ENCODE data around the gene ANKRD33.

GRCh38 chr12:51021672-51022394 is 4.4 kb downstream of the SLC11A2 start:
- PRO-cap, 4 experiments = no peak in any of the 4 experiments
- RAMPAGE, long total RNA, 2 experiments = no peak in any of the 2 experiments

DNA sequence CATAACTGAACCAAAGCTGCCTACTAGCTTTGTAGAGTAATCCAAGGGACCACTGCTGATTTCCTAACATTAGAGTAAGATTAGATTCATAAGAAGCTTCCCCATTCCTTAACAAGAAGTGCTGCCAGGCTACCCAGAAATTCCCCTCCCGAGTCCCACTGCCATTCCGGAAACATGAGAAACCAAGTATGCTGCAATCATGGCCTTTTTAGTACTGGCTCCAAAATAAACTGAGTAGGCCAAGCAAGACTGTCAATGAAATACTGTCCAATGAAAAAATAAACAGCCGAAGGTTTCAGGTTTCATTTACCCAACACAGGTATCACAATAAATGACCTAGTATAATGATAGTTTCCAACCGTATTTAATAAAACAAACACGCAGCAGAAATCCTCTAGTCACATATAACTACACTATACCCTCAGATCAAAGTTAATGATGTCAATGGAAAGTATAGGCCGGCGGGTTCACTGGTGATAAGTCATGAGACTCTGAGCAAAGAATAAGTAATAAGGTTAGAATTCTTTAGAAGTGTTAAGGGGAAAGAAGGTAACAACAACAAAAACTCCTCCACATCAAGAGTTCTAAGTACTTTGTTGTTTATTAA is 1.4 kb downstream of the SLC11A2 start:
- PRO-cap, 4 experiments = peak in 4 of 4 experiments; most common plus-strand start position 435 of the sequence (in 4); most common minus-strand start position 216 of the sequence (in 4)
- RAMPAGE, long total RNA, 2 experiments = no peak in any of the 2 experiments

GRCh38 chr12:51025325-51026068 is 687 bp downstream of the SLC11A2 start:
- PRO-cap, 4 experiments = peak in 4 of 4 experiments; most common plus-strand start chr12:51025385 (in 3); most common minus-strand start chr12:51025837 (in 1)
- RAMPAGE, long total RNA, 2 experiments = no peak in any of the 2 experiments

- PRO-cap, 4 experiments = no peak in any of the 4 experiments
- RAMPAGE, long total RNA, 2 experiments = no peak in any of the 2 experiments
Measured at GRCh38 chr12:51064051-51064823, 16.1 kb downstream of the LETMD1 start.

DNA sequence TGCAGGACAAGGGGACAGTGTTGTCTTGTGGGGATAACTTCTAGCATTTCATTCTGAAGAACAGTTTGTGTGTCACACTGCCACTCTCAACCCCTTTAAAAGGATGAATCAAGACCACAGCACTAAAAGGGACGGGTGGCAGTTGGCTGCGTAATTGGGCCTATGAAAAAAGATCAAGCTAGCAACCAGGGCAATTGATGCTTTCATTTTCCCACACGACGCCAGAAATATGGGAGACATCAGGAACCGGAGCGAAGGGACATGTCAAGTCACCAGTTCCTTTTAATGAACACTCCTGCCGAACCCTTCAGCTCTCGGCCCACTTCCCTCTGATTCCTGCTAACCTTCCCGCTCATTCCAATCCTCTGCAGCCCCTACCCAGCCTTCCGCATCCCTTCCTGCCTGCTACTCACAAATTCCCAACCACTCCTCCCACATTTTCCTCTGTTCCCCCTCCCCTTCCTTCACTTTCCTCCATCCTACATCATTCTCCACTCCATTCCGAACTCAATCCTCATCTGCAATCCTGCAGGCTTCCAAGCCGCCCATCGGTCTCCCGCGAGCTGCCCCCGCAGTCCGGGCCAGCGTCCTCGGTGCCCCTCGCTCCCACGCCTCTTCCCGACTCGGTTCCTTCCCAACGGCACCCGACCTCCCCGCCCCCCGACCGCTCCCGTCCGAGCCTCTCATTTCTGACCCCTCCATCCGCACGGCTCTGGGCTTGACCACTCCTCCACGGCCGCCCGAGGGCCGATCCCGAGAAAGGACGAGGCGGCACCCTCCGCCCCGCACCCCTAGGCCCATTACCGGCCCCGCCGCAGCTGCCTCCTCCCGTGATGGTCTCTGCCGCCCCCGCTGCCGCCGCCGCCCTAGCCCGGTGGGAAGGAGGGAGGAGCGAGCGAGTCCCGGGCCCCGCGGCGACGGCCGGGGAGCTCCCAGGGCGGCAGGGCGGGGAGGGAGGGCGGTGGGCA is 577 bp downstream of the CSRNP2 start:
- PRO-cap, 4 experiments = peak in 2 of 4 experiments; most common plus-strand start position 232 of the sequence (in 2); most common minus-strand start position 694 of the sequence (in 1)
- RAMPAGE, long total RNA, 2 experiments = no peak in any of the 2 experiments

- PRO-cap, 4 experiments = no peak in any of the 4 experiments
- RAMPAGE, long total RNA, 2 experiments = no peak in any of the 2 experiments
Measured at GRCh38 chr12:51247329-51248087, 8.9 kb downstream of the DAZAP2 start.

- PRO-cap, 4 experiments = peak in 4 of 4 experiments; most common plus-strand start chr12:51271008 (in 1); most common minus-strand start chr12:51270838 (in 4)
- RAMPAGE, long total RNA, 2 experiments = start-site peak on the minus strand in 2 of 2 experiments, at chr12:51270748-51270908 at its widest, 12 to 29 reads per replicate
Measured at GRCh38 chr12:51270727-51271430, 664 bp upstream of the SMAGP start.

GRCh38 chr12:51391581-51392087 is 428 bp upstream of the GALNT6 start:
- PRO-cap, 4 experiments = peak in 1 of 4 experiments; most common plus-strand start chr12:51391736 (in 1)
- RAMPAGE, long total RNA, 2 experiments = start-site peak on the minus strand in 1 of 2 experiments, at chr12:51391615-51391674 at its widest, 9 reads per replicate

DNA sequence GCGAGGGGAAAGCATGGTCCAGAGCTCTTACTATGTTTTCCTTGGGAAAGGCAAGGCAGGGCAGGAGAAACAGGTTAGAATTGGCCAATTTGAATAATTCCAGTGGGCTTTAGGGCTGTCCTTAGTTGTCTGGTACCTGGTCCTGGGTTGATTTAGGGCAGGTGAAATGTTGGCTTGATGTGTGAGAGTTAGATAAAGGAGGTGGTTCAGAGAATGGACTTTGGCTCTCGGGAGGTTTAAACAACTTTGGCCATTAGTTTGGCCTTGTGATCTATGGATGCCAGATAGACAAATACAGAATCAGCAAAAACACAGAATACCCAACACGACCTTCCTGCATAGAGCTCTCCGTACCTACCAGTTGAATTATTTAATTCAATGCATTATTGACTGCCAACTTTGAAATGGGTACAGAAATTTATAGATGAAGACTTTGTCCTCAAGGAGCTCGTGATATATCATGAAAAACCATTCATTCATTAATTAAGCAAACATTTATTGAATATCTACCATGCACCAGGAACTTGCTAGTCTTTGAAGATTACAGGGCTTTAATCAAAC is 35.1 kb downstream of the SCN8A start:
- PRO-cap, 4 experiments = peak in 2 of 4 experiments; most common plus-strand start position 314 of the sequence (in 2); most common minus-strand start position 167 of the sequence (in 2)
- RAMPAGE, long total RNA, 2 experiments = no peak in any of the 2 experiments

DNA sequence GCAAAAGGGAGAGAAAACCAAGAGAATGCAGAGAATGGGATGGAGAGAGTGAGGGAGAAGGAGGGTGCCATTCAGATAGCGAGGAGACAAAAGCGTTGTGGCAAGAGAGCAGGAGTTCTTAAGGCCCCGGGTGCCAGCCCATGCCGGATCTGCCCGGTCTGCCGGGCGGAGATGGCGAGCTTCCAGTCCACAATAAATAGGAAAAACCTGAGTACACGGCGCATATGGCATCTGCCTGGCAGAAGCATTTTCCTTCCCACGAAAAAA is 5.2 kb upstream of the TMDD1 start:
- PRO-cap, 4 experiments = no peak in any of the 4 experiments
- RAMPAGE, long total RNA, 2 experiments = no peak in any of the 2 experiments

DNA sequence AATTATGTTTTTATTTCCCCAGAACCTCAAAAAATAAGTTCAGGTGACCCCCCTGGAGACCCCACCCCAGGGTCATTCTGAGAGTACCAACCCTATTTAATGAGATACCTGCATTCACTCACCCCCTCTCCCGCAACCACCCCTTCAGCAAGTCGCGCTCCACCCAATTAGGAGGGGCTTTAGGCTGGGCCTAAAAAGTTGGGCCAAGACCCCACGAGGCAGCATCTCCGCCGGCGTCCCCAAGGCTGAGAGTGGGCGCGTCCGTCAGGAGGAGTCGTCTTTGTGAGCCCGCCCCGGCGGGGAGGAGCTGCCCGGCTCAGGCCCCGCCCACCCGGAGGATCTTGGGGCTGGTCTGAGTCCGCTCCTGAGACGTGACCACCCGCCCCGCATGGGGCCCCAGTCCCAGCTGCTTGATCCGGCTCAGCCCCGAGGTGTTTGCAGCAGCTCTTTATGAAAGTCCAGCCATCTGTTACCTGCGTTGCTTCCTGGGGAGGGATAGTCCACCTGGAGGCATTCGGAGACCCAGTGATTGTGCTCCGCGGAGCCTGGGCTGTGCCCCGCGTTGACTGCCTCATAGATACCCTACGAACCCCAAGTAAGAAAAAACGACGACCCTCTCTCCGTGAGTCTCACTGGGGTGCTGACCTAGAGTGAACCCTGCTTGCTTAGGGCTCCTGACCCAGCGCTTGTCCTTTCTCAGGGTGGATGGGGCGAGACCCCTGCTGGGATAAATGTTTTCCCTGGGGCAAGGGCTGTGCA is at the start of gene ANKRD33:
TSS of gene ANKRD33 (plus strand) at position 367 of the 759 bp plus-strand sequence.
- PRO-cap, 4 experiments = peak in 4 of 4 experiments; most common plus-strand start position 349 of the sequence (in 1); most common minus-strand start position 247 of the sequence (in 4)
- RAMPAGE, long total RNA, 2 experiments = start-site peak on the plus strand in 2 of 2 experiments, centred at positions 370 to 371 of the sequence, 11 to 12 reads per replicate

DNA sequence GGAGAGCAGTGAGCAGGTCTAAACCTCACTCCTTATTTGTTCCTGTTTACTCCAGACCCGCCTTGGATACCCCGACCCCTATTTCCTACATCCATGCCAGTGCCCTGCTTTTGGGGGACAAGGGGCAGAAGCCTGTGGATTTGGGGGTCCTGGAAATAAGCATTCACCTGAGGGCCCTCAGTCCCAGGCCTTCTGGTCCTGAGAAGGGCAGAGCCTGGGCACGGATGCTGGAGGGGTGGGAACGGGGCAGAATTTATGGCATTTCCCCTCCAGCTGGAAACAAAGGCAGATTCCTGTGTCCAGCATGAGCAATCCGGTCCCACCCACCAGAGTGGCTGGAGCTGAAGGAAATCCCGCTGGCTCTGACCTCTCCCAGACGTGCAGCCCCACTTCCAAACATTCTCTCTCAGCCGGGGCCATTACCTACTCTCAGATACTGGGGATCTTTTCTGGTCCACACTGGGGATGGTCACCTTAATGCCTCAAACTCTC is 9.3 kb downstream of the ANKRD33 start:
- PRO-cap, 4 experiments = no peak in any of the 4 experiments
- RAMPAGE, long total RNA, 2 experiments = no peak in any of the 2 experiments

DNA sequence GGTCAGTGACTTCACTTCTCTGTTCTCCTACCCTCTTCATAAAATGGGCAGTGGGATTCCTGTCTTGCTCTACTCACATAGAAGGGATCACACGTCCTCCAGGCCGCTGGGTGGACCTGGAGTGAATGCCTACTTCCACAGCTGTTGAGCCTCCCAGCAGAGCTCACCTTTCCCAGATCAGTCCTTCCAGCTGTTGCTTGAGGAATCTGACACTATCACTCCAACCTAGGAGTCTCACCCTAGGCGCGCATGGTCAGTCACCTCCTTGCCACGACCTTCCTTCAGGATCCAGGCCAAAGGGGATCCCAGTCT is 594 bp downstream of the ACVRL1 start:
- PRO-cap, 4 experiments = no peak in any of the 4 experiments
- RAMPAGE, long total RNA, 2 experiments = no peak in any of the 2 experiments

GRCh38 chr12:51923395-51923850 is 16.1 kb downstream of the ACVRL1 start:
- PRO-cap, 4 experiments = no peak in any of the 4 experiments
- RAMPAGE, long total RNA, 2 experiments = no peak in any of the 2 experiments

DNA sequence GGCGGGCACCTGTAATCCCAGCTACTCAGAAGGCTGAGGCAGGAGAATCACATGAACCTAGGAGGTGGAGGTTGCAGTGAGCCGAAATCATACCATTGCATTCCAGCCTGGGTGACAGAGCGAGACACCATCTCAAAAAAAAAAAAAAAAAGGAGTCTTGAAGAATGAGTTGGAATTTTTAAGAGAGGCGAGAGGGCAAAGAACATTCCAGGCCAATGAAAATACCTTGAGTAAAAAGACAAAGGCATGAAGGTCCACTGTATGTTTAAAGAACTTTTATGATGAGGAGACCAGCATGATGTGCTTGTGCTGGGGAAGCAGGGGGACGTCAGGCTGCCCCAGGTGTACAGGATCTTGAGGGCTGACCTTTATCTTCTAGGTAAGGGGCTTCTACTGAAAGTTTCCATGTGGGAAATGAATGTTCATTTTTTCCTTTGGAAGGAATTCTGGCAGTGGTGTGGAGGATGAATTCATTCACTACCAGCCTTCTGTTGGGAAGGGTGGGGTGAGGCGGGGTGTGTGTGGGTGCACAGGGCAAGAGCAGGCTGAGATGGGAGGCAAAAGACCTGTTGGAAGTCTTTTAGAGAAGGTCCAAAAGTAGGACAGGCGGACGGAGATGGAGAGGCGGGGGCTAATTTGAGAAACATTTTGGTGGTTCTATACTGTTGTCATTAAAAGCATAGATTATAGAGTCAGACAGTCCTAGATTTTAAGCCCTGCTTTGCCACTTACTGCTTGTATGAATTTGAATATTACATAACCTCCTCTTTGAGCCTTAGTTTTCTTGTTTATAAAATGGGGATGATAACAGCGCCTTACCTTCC is 27.2 kb upstream of the TAMALIN start:
- PRO-cap, 4 experiments = no peak in any of the 4 experiments
- RAMPAGE, long total RNA, 2 experiments = no peak in any of the 2 experiments

DNA sequence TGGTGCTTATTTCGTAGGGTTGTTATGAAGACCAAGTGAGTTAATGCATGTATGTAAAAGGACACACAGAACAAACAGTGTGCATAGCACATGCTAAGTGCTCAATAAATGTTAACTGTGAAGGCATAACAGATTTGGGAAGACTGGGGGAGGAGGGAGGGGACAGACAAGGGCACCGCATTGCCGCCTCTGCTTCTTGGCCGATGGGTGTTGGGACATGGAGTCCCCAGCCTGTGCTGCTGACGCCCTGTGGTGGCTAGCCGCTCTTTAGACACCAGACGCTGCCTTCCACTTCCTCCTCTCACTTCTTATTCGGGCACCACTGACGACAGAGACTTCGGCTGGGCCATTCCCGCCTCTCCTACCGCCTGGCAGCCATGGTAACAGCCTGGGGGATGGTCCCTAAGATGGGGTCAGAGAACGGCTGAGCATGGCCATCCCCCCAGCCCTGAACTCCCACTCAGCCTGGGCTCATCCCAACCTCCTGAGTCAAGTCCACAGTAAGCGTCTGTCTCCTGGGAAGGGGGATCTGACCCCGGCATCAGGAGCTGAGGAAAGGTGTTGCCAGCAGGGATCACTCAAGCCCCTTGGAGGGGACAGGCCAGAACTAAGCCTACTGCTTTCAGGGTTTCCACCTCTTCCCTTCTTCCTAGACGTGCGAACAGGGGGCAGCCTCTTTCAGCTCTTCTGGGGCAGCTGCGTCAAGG is 907 bp upstream of the TAMALIN start:
- PRO-cap, 4 experiments = peak in 4 of 4 experiments; most common plus-strand start position 304 of the sequence (in 1); most common minus-strand start position 283 of the sequence (in 4)
- RAMPAGE, long total RNA, 2 experiments = no peak in any of the 2 experiments

- PRO-cap, 4 experiments = no peak in any of the 4 experiments
- RAMPAGE, long total RNA, 2 experiments = no peak in any of the 2 experiments
Measured at GRCh38 chr12:52011149-52012000, 4.6 kb downstream of the TAMALIN start.

- PRO-cap, 4 experiments = no peak in any of the 4 experiments
- RAMPAGE, long total RNA, 2 experiments = no peak in any of the 2 experiments
Measured at GRCh38 chr12:52029660-52030087, 21.6 kb upstream of the NR4A1 start.

DNA sequence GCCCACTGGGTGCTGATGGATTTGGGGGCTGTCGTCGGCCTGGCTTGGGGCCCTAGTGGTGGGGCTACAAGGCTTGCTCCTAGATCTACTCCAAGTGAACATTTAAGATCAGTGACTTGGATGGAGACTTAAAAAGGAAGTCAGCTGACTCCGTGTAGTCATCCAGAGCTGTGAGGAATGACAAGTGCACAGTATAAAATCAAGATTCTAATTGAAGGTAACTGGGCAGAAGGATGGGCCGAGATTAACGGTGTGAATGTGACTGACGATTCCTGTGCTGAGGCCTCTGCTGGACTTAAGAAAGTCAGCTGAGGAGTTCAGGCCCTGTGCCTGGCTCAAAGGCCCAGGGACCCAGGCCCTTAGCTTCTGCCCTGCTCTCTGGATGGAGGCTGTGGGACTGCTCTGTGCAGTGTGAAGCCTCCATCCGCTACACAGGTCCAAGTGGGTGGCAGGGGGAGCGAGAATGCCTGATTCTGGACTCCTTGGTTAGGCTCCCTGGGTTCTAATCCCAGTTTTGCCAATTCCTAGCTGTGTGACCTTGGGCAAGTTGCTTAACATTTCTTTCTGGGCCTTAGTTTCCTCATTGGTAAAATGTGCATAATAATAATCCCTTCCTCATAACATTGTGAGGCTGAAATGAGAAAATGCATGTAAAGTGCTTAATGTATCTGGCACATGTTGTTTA is 12.6 kb upstream of the NR4A1 start:
- PRO-cap, 4 experiments = peak in 4 of 4 experiments; most common plus-strand start position 205 of the sequence (in 1); most common minus-strand start position 96 of the sequence (in 4)
- RAMPAGE, long total RNA, 2 experiments = no peak in any of the 2 experiments

DNA sequence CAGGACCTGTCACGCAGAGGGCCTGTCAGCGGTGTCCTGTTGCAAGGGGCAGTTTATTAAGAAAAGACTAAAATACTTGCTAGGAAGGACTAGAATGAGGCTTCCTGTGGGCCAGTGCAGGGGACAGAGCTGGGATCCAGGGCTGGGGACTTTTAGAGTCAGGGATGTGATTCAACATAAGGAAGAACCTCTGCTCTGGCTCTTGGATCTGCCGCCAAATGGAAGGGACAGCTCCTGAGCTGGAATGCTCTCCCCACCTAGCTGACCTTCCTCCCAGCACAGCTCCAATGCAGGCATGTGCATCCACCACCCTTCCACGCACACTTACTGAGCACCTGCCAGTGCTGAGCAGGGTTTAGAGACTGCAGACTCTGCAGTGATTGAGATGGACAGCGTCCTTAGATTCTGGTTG is 11.9 kb upstream of the NR4A1 start:
- PRO-cap, 4 experiments = no peak in any of the 4 experiments
- RAMPAGE, long total RNA, 2 experiments = no peak in any of the 2 experiments

Measured in right lobe of liver (tissue), 4 donors.